Stomach (tissue), 7 donors: ENCODE measurements around a stretch of chr3.

DNA sequence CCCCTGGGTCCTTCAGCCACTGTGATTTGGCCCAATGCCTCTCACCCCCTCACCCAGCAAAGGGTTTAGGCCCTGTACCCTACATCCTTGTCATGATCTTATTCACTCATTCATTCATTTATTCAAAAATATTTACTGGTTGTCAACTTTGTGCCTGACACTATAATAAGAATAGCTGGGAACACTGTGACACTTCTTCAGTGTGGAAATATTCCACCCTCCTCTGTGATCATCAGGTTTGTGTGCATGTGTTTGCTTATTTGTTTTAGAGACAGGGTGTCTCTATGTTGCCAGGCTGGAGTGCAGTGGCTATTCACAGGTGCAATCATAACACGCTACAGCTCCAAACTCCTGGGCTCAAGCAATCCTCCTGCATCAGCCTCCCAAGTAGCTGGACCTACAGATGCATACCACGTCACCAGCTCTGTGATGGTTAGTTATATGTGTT lies 50.0 kb upstream of the PLCL2 start:
- PRO-cap: no peak
- RAMPAGE, long total RNA, 5 experiments: no peak in any of the 5 experiments
- RRBS: no CpG with 5 or more reads among the region's 2 CpGs

DNA sequence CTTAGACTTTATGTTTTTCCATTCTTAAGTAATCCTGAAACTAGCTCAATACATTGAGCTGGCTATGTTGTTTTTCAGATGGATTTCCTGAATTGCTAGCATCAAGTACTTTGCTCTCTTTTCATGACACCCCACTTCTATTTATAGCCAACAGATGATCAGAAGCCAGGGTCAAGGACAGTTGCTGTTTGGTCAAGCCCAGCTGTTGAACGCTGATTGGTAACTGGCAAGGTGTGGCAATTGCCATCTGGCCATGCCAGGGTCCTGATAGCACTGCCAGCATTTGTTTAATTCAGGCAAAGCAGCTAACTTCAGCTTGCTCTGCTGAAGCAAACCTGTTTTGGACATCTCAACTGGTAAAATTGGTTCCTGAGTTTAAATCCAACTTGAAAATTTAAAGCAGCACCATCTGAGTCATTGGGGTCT lies 46.1 kb upstream of the PLCL2 start:
- PRO-cap: no peak
- RAMPAGE, long total RNA, 5 experiments: no peak in any of the 5 experiments
- RRBS: no CpG with 5 or more reads among the region's 1 CpG

DNA sequence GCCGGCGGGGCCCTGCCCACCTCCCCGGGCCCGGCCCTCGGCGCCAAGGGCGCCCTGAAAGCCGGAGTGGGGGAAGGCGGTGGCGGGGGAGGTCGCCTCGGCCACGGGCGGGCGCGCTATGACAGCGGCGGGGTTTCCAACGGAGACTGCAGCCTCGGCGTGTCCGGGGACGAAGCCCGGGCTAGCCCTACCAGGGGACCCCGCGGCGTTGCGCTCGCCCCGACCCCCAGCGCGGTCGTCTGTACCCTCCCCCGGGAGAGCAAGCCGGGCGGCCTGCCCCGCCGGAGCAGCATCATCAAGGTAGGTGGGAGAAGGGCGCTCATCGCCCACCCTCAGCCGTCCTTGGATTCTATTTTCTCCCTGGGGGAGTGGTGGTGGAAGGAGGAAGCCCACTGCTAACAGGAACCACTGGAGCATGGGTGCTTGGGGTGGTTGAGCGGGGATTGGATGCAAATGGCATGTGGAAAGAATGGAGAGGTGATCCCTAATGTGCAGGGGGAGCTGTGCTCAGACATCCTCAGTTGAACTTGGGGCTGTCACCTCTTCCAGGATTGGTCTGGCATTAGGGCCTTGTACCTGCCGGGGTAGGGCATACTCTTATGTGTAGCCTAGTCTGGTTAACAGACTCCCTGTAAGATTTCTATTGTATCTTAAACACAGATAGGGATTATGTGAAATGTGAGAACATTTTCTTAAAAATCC lies 463 bp downstream of the PLCL2 start:
- PRO-cap: no peak
- RAMPAGE, long total RNA, 5 experiments: start-site peak on the plus strand in 2 of 5 experiments, centred at position 122 of the sequence, 15 to 97 reads per replicate
- RRBS: 2% methylated on average over 18 of the region's 43 CpGs

DNA sequence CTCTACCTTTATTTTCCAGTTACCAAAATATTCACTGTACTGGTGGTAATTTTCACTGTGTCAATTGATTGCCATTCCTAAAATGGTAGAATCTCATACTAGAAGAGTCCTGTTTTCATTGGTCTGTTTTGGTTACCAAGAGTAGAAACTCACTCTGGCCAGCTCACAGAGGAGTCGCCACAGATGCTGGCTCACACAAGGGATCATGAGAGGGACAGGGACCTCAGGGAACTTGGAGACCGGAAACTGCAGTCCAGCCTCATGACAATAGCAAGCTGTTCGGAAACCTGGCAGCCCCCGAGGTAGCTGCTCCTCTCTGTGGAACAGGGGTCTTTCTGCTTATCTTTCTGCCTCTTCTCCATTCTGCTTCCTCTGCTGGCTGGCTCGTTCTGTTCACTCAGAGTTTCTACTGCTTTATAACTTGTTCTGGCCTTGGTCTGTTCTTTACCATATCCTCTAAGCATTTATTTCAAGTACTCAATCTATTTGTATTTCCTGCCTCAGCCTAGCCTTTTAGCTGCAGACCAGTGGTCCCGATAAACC lies 192.9 kb downstream of the PLCL2 start:
- PRO-cap: no peak
- RAMPAGE, long total RNA, 5 experiments: no peak in any of the 5 experiments
- RRBS: no CpG with 5 or more reads among the region's 6 CpGs

- PRO-cap: no peak
- RAMPAGE, long total RNA, 5 experiments: no peak in any of the 5 experiments
- RRBS: no CpG with 5 or more reads among the region's 9 CpGs
Measured at GRCh38 chr3:17140672-17141108, 255.9 kb downstream of the PLCL2 start.

GRCh38 chr3:17434758-17435501 lies 307.5 kb downstream of the TBC1D5 start:
- PRO-cap: no peak
- RAMPAGE, long total RNA, 5 experiments: no peak in any of the 5 experiments
- RRBS: no CpG with 5 or more reads among the region's 4 CpGs

- PRO-cap: no peak
- RAMPAGE, long total RNA, 5 experiments: start-site peak on the minus strand in 2 of 5 experiments, at chr3:17486335-17486539 at its widest, 6 to 8 reads per replicate
- RRBS: no CpG with 5 or more reads among the region's 5 CpGs
Measured at GRCh38 chr3:17486024-17486909, 256.2 kb downstream of the TBC1D5 start.

GRCh38 chr3:17740607-17741277 lies 1.7 kb downstream of the TBC1D5 start:
- PRO-cap: bidirectional peak, plus-strand start at chr3:17740945, minus-strand start at chr3:17740750
- RAMPAGE, long total RNA, 5 experiments: no peak in any of the 5 experiments
- RRBS: no CpG with 5 or more reads among the region's 5 CpGs

GRCh38 chr3:18111799-18112263 lies 313.3 kb downstream of the SATB1 start:
- PRO-cap: no peak
- RAMPAGE, long total RNA, 5 experiments: no peak in any of the 5 experiments
- RRBS: no CpG with 5 or more reads among the region's 6 CpGs

GRCh38 chr3:18331019-18331463 lies 94.1 kb downstream of the SATB1 start:
- PRO-cap: no peak
- RAMPAGE, long total RNA, 5 experiments: no peak in any of the 5 experiments
- RRBS: no CpG with 5 or more reads among the region's 14 CpGs

GRCh38 chr3:18394330-18395182 lies 30.6 kb downstream of the SATB1 start:
- PRO-cap: no peak
- RAMPAGE, long total RNA, 5 experiments: start-site peak on the minus strand in 2 of 5 experiments, at chr3:18394702-18394963 at its widest, 15 to 17 reads per replicate
- RRBS: no CpG with 5 or more reads among the region's 12 CpGs

- PRO-cap: no peak
- RAMPAGE, long total RNA, 5 experiments: no peak in any of the 5 experiments
- RRBS: no CpG with 5 or more reads among the region's 3 CpGs
Measured at GRCh38 chr3:19103520-19103983, 44.8 kb upstream of the KCNH8 start.

- PRO-cap: no peak
- RAMPAGE, long total RNA, 5 experiments: no peak in any of the 5 experiments
- RRBS: no CpG with 5 or more reads among the region's 2 CpGs
Measured at GRCh38 chr3:19432624-19433107, 284.4 kb downstream of the KCNH8 start.

- PRO-cap: no peak
- RAMPAGE, long total RNA, 5 experiments: no peak in any of the 5 experiments
- RRBS: no CpG with 5 or more reads among the region's 3 CpGs
Measured at GRCh38 chr3:20023545-20024295, 11.7 kb upstream of the PP2D1 start.

- PRO-cap: no peak
- RAMPAGE, long total RNA, 5 experiments: start-site peak on the plus strand in 1 of 5 experiments, at chr3:20114456-20114975 at its widest, 14 reads per replicate
- RRBS: no CpG with 5 or more reads among the region's 2 CpGs
Measured at GRCh38 chr3:20114525-20115093, 71.4 kb downstream of the SGO1 start.

GRCh38 chr3:20115146-20115396 lies 70.9 kb downstream of the SGO1 start:
- PRO-cap: no peak
- RAMPAGE, long total RNA, 5 experiments: no peak in any of the 5 experiments
- RRBS: no CpG with 5 or more reads among the region's 2 CpGs

GRCh38 chr3:20122315-20122867 lies 63.6 kb downstream of the SGO1 start:
- PRO-cap: no peak
- RAMPAGE, long total RNA, 5 experiments: start-site peak on the plus strand in 2 of 5 experiments, at chr3:20122683-20122773 at its widest, 7 to 10 reads per replicate
- RRBS: no CpG with 5 or more reads among the region's 5 CpGs

GRCh38 chr3:20186695-20187098 lies 691 bp upstream of the SGO1 start:
- PRO-cap: no peak
- RAMPAGE, long total RNA, 5 experiments: no peak in any of the 5 experiments
- RRBS: no CpG with 5 or more reads among the region's 8 CpGs

GRCh38 chr3:21795209-21795740 lies 44.3 kb upstream of the ZNF385D start:
- PRO-cap: no peak
- RAMPAGE, long total RNA, 5 experiments: no peak in any of the 5 experiments
- RRBS: no CpG with 5 or more reads among the region's 5 CpGs

DNA sequence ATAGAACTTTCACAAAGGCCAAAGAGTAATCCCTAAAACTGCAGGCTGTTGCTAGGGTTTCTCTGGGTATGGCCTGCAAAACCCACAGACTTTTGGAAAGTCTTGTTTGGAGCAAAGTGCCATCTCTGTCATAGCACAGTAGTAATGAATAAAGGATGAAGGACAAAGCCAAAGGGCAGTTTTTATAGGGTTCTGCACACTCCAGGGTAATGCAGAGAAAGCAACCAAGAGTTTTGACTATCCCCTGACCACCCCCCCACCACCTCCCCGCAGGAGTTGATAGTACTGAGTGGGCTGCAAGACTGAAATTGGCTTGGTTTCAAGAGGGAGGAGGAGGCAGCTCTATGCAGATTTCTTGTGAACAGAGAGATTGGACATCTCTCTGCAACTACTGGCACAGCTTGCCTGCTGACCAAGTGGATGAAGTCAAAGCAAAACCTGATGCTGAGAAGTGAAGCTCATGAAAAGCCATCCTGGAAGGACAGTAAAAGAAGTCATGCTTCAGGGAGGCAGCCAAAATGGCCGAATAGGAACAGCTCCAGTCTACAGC lies 145.7 kb downstream of the UBE2E2 start:
- PRO-cap: no peak
- RAMPAGE, long total RNA, 5 experiments: start-site peak on the plus strand in 1 of 5 experiments, centred at position 329 of the sequence, 23 reads per replicate
- RRBS: no CpG with 5 or more reads among the region's 2 CpGs